Cardiac atrium fibroblast (primary cell): ENCODE measurements around the genes CHCHD2 and ZNF679.

DNA sequence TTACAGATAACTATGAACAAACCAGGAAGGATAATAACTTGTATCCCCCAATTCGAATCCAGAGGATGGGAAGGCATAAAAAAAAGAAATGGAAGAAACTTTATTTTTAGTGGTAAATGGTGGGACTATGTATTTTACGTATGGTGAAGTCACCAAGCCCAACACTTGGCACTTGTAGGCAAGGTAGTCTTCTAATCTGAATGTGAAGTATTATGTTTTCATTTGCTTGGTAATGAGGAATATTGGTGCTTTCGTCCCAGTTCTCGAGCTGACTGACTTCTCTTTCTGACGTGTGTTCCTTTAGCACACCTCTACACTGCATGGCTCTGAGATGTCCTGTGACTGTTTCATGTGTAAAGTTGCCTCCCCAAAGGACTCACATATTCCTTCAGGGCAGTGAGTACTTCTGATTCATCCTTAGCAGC is 113.6 kb downstream of the EGFR start:
- RAMPAGE, long total RNA: no peak

GRCh38 chr7:55133586-55134271 is 114.9 kb downstream of the EGFR start:
- RAMPAGE, long total RNA: no peak

DNA sequence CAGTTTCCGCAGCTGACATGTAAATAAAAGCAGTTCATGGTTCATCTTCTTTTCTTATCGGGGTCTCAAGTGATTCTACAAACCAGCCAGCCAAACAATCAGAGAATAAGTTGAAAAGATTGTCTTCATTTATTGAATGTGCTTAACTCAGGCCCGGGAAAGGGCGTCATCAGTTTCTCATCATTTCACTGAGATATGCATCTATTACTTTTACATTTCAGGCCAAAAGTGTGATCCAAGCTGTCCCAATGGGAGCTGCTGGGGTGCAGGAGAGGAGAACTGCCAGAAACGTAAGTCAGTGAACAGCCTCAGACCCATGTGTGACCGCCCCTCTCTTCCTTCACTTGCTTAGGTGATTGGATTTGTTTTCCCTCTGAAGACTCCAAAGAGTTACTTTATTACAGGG is 132.3 kb downstream of the EGFR start:
- RAMPAGE, long total RNA: no peak

- RAMPAGE, long total RNA: no peak
Observed at GRCh38 chr7:55152317-55152768, 133.5 kb downstream of the EGFR start.

DNA sequence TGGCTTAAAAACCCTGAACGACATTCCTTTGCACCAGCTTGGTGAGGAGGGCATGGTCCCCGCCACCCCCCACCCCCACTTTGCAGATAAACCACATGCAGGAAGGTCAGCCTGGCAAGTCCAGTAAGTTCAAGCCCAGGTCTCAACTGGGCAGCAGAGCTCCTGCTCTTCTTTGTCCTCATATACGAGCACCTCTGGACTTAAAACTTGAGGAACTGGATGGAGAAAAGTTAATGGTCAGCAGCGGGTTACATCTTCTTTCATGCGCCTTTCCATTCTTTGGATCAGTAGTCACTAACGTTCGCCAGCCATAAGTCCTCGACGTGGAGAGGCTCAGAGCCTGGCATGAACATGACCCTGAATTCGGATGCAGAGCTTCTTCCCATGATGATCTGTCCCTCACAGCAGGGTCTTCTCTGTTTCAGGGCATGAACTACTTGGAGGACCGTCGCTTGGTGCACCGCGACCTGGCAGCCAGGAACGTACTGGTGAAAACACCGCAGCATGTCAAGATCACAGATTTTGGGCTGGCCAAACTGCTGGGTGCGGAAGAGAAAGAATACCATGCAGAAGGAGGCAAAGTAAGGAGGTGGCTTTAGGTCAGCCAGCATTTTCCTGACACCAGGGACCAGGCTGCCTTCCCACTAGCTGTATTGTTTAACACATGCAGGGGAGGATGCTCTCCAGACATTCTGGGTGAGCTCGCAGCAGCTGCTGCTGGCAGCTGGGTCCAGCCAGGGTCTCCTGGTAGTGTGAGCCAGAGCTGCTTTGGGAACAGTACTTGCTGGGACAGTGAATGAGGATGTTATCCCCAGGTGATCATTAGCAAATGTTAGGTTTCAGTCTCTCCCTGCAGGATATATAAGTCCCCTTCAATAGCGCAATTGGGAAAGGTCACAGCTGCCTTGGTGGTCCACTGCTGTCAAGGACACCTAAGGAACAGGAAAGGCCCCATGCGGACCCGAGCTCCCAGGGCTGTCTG is 172.8 kb downstream of the EGFR start:
- RAMPAGE, long total RNA: no peak

GRCh38 chr7:55380139-55381034 is 15.2 kb downstream of the LANCL2 start:
- RAMPAGE, long total RNA: no peak

DNA sequence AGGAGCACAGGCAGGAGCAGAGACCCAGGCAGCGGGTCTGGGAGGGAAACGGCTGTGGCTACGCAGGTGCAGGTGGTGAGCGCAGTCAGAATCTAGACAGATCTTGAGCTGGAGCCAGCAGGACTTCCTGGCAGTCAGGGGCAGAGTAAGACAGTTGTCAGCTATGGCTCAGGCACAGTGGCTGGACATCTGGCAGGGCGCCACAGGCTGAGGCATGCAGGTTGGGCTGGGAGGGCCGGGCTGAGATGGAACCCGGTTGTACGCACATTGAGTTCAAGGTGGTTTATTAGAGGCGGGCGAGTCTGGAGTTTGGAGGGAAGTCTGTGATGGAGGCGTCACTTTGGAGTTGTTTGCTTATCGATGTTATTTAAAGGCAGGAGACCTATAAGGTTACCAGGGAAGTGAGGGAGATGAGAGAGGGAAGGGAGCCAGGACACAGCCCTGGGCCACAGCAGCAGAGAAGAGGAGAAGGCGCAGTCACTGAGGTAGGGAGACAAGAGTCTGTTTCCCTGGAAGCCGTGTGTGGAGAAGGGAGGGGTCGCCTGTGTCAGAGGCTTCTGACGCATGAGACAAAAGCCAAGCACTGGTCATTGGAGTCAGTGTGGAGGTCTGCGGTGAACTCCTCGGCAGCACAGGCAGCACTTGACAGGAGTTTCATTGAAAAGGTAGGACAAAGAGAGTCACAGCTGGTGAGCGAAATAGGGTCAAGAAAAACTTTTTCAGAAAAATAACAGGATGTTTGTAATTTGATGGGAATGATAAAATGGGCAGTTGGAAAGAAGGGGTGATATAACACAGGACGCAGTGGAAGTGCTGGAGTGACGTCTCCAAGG is 73.9 kb downstream of the LANCL2 start:
- RAMPAGE, long total RNA: no peak

DNA sequence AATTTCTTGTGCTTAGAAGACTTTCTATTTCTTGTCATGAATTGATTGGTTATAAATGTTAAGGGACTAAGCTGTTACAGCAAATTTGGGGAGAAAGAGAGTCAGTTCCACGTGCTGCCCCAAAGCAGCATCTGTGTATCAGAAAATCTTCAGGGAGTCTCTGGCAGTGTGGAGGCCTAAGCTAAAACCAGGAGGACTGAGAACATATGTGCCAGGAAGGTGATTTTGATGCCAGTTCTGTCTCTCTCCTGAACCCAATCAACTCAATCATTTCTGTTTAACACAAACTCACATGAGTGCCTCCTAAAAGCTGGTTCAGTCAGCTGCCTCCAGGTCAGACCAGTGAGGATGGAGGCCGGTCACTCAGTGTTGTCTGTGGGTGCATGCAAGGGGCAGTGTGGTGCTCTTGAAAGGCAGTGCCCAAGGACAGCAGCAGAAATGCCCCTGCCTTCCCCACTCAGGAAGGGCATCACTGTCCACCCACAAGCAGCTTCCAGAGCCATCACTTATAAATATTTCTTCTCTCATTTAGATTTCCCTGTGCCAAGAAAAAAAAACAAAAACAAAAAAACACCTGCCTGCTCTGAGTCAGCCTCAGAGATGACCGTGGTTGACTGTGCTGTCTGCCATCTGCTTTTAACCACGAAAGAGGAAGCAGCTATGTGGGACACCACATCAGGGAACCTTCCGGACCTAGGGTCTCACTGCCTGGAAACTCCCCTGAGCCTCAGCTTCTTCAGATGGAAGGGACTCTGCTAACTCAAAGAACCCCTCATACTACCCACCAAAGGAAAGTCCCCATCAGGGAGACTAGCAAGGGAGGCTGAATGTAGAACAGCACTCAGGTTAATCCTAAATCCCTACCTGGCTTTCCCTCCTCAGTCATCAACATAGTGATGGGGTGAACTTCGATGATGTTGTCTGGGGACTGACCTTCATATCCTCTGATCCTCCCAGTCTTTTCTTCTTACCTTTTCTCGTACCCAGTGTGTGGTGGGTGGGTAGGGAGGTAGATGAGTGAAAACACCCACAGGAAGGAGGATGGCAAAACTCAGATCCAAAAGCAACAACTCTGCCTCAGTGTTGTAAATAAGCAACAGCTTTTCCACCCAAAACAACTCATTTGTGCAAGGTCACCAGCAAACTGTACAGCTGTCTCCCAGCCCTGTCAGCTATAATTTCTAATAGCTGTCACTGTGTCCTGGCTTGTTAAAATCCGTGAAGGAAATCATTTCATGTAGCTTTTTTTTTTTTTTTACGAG is 39.0 kb downstream of the VOPP1 start:
- RAMPAGE, long total RNA: no peak

DNA sequence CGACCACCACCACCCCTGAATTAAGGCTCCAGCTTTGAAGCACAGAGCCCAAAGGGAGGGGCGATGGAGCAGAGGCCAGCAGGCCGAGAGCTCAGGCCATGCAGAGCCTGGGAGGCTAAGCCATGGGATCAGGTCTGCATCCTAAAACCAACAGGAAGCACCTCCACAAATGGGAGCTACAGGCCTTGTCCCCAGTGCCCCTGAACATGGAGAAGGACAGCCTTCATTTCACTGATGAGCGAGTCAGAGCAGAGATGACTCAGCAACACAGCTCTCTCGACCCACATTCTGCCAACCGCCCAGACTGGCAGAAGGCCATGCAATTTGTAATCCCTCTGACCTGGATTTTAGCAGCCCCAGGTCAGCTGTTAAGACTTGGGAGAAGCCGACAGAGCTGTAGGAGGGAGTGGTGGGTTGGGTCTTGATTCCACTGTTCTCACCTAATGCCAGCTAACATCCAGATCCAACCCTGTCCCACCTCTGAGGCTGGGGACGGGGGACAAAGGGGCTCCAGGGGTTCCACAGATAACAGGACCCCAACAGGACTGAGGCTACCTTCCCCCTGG is 25.5 kb downstream of the VOPP1 start:
- RAMPAGE, long total RNA: no peak

- RAMPAGE, long total RNA: no peak
Observed at GRCh38 chr7:55569257-55569590, 3.1 kb downstream of the VOPP1 start.

- RAMPAGE, long total RNA: no peak
Observed at GRCh38 chr7:55999999-56000613, 35.7 kb downstream of the NIPSNAP2 start.

DNA sequence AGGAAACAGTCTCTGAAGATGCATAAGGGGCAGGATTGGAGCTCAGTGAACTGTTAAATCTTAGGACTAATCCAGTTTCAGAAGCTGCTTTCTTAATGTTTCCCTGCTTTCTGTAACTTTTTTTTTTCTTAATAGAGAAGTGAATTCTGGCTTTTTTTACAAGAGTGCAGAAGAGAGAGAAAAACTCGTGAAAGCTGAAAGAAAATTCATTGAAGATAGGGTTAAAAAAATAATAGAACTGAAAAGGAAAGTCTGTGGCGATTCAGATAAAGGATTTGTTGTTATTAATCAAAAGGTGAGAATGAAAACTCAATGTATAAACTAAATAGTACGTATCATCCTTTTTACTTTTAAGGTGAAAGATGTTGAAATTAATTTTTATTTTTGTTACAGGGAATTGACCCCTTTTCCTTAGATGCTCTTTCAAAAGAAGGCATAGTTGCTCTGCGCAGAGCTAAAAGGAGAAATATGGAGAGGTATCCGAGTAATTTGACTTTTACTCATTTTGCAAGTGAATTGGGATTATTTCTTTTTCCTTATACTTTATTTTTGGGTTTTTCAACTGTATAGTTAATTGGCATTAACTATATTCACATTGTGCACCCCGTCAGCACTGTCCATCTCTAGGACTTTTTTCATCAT is 5.7 kb upstream of the SUMF2 start:
- RAMPAGE, long total RNA: no peak

- RAMPAGE, long total RNA: no peak
Observed at GRCh38 chr7:56063027-56063632, 956 bp upstream of the SUMF2 start.

- RAMPAGE, long total RNA: start-site peak on the minus strand at chr7:56106430-56106497, 1,157 and 170 reads in 2 replicates
Observed at GRCh38 chr7:56105872-56106836, at the start of gene CHCHD2. Gene CHCHD2, minus strand, starts transcription at chr7:56106476.

DNA sequence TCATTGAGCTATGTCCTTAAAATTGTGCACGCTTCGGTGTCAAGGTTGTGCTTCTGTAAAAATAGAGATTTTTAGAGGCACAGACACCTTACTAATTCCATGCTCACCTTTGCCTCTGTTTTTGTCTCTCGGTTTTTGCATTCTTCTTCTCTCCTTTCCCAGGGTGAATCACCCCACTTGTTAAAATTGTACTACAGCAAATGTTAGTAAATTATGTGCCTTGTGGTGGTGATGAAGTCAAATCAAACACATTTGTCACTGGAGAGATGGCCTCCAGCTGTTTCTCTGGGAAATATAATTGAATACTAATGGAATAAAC is 48.3 kb upstream of the NUPR2 start:
- RAMPAGE, long total RNA: no peak

DNA sequence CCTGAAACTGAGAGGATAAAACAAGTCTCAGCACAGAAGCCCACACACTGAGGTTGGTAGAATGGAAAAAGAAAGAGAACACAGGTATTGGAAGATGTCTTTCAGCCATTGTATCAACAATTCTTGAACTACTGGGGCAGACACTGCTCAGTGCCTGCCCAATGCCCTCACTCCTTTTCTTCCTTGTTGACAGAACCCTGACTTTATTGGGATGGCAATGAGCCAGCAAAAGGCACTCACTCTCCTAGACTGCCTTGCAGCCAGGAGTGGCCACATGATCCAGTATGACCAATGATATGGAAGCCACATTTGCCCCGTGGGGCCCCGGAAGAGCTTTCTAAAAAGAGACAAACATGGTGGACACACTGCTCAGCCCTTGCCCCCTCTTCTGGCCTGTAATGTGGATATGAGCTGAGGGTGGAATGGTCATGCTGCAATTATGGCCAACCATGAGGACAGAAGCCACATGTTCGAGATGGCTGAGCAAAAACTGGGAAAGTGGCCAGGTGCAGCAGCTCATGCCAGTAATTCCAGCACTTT is 88.5 kb upstream of the ZNF716 start:
- RAMPAGE, long total RNA: no peak

DNA sequence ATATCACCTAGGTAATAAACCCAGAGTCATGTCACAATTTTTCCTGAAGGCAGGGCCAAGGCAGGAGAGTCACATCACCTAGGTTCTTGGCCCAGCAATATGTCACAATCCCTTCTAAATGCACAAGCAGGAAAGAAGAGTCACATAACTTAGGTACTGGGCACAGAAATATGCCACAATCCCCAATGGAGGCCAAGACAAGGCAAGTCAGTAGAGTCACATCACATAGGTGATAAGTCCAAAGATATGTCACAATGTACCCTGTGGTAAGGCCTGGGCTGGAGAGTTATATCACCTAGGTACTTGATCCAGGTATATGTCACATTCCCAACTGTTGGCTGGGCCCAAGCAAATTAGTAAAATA is at the start of gene ZNF679:
Gene ZNF679, plus strand, starts transcription at position 299 of the 364 bp plus-strand sequence.
- RAMPAGE, long total RNA: no peak

DNA sequence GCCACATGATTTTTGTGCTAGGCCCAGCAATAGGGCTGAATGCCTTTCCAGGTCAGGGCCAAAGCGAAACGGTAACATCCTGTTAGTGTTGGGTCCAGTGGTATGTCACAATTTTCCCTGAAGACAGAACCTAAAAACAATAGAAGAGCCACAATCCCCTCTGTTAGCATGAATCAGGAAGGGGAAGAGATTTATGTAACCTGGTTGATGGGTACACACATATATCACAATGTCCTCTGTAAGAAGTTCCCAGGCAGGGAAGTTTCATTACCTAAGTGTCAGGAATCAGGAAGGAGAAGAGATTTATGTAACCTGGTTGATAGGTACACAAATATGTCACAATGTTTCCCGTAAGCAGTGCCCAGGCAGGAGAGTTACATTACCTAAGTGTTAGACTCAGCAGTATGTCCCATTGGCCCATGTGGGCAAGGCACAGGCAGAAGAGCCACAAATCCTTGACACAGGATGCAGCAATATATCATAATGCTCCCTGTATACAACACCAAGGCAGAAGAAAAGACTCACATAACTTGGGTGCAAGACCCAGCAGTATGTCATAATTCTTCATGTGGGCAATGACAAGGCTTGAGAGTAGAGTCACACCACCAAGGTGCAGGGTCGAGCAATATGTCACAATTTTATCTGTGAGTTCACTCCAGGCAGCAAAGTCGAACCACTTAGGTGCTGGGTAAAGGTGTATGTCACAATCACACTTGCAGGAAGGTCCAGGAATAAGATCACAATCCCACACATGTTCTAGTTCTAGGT is 27.9 kb upstream of the ZNF107 start:
- RAMPAGE, long total RNA: no peak

- RAMPAGE, long total RNA: no peak
Observed at GRCh38 chr7:64709559-64710225, 43.8 kb downstream of the ZNF107 start.

GRCh38 chr7:64888588-64889793 is 14.1 kb upstream of the ZNF273 start:
- RAMPAGE, long total RNA: no peak